Jejunum (tissue), 1 donor: ENCODE measurements around a stretch of chr10.

DNA sequence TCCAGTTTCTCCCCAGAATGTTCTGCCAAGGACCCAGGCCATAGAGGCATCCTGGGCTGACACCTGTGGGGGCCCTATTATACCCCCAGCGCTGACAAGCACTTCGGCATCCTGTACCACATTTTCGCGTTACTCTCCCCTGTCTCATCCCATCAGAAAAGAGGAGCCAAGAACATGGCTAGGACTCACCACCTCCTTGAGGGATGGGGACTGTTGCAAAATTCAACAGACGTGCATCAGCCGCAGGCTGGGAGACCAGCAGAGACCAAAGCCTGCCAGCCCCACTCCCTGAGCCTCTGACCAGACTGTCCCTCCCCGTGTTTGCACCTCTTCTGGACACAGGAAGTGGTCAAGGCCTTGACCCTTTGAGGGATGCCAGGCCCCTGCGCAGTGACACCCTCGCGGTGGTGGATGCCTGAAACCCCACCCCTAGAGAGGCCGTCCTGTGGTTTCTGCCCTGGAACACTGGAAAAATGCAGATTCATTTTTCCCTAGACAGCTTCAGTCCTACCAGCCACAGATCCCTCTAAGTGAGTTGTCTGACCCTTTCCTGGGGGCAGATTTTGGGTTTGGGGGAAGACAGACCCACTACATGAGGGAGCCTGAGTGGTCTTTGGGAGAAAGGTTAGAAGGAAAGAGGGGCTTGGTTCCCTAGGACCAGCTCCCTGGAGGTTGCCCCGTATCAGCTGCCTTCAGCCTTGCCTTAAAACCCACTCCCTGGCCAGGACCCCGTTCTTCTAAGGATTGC, 128.3 kb upstream of the TCF7L2 start:
- PRO-cap: no peak

DNA sequence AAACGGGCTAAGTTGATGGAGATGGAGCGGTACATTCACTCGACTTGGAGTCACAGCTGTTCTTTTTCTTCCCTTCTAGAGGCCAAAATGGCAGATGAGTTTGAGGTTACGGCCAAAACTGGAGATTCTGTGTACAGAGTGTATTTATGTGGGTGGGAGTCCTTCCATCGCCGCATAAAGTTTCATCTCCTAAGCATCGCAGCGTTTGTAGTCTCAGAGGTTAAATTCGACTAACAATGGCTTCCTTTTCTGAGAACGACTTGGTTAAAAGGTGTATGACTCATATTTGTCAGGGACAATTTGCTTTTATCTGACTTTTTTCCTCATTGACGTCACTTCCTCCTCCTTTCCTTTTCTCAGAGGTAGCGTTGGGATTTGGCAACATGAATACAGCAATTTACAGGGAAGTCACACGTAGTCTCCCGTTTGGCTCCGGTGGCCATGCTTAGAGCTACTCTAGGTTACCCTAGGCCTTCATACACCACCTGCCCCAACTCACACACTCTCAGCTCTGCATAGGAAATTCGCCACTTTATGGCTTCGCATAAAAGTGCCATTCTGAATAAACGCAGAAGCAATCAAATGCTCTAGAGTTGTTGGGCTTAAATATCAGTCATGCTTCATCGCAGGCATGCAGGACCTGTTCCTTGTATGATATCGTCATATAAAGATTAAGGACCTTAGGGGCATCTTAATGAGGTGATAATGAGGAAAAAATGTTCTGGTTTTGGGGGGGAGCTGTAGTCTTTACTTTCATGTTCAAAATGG, 37.5 kb upstream of the TCF7L2 start:
- PRO-cap: no peak

DNA sequence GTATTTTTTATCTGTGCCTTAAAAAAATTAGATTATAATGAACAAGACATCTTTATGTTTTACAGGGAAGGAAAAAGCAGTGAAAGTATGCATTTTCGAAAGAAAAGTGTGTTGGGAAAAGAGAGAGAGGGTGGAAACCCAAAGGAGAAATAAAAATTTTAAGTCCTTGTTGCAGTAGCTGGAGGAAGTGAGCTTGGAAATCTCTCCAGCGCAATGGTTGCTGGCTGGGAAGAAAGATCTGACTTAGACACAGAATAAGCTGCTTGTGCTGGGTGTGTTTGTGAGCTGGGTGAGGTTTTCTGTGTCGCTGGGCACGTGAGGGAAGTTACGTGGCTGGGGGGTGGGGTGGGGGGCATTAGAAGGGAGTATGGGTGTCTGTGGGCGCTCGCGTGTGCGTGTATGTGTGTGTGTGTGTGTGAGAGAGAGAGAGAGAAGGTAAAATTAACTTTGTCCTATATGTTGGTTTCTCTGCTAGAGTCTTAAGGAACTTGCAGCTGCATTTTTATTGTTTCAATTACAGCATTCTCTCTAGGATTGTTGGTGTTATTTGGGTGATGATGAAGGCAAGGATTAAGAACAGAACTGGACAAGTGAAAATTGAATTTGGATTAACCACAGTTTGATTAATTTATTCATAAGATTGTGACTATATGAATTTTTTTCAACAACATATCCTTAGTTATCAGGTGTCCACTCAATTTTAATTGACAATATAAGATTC, 11.6 kb downstream of the TCF7L2 start:
- PRO-cap: no peak

DNA sequence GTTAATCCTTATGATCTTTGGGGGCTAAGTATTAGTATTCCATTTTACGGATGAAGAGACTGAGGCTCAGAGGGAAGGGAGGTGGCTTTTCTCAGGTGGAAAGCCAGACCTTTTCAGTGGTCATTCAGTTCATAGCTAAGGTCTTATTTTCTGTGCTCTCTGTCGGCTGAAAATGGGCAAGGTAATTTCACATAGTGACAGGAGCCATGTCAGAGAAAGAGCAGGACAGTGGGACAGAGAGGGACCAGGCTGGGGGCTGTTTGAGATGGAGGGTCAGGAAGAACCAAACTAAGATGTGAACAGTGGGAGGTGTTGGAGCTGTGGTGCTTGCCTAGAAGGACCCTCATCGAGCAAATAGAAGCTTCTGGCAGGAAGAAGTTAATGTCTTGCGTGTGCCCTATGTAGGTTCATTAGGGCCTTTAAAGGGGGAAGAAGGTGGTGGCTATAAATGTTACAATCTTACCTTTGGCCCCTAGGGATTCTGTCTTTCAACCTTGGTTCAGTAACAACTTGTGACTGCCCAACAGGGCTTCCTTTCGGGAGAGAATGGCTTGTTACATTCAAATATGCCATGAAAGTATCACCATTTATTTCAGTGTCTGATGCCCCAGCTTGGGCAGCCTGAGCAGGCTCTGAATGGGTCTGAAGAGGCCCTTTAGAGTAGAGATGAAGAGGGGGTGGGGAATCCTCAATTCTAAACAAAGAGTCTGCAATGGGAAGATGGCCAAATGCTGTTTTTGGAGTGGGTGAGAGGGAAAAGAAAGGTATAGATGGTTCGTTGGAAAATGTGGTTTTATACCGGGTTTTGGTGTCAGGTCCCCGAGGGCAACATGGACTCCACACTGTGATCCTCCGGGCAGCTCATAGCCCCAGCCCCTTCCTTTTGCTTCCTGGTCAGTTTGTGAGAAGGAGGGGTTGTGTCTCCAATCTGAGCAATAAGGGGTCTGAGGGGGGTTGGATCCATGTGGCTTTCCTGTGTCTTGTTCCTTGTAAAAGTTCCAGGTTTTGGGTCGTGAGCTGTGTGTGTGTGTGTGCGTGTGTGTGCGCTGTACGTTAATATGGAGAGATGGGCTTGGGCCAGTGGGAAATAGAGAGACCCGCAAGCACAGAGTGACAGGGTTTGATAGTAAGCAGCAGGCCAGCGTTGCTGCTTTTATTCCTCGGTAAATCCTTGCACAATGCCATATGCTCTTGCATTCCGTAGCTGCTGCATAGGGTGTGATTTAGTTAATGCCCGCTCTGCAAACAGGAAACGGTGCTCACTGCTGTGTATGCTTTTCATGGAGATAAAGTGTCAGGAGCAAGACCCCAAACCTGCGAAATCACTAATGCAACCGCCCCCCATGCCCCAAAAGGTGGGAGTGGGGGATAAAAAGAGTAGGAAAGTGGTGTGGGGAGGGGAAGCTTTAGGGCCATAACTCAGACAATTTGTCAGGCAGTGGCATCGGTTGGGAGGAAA, 108.2 kb downstream of the TCF7L2 start:
- PRO-cap: no peak

DNA sequence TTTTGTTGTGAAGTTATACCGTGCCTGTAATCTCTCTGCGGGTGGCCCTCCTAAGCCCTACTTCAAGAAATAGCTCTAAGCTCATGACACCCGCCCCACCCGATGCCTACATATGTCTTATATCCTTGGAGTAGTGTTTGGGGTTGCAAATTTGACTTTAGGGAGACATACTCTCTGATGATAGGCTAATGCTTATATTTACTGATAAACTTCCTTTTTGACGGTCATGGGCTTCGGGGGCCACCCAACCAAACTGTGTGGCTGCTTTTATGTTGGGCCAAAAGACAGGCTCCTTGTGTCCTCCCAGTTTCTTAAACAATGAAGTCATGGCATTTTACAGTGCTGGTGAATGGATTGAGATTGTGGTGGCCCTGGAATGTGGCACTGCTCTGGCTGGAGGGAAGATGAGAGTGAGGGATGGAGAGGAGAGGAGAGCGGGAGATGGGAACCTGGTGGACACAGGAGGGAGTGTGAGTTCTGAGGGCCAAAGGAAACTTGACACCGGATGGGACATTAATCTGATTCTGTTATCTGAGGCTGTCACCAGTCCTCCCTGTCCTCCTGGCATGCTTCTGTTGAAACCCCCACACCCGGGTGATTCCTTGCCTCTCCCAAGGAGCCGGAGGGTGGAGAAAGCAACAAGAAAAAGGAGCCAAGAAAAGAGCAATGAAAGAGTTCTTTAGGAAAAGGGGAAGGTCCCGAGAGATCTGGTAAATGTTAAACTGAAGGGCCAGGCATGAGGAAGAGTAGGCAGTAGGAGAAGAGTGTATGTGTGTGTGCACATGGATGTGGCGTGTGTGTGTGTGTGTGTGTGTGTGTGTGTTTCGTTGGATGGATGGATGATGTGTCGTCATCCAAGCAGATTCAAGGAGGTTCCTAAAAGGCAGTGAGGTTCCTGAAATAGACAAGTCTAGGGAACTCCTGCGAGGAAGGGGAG, 113.3 kb downstream of the TCF7L2 start:
- PRO-cap: no peak

GRCh38 chr10:113096360-113096925, 146.4 kb downstream of the TCF7L2 start:
- PRO-cap: unidirectional peak, plus-strand start at chr10:113096511

DNA sequence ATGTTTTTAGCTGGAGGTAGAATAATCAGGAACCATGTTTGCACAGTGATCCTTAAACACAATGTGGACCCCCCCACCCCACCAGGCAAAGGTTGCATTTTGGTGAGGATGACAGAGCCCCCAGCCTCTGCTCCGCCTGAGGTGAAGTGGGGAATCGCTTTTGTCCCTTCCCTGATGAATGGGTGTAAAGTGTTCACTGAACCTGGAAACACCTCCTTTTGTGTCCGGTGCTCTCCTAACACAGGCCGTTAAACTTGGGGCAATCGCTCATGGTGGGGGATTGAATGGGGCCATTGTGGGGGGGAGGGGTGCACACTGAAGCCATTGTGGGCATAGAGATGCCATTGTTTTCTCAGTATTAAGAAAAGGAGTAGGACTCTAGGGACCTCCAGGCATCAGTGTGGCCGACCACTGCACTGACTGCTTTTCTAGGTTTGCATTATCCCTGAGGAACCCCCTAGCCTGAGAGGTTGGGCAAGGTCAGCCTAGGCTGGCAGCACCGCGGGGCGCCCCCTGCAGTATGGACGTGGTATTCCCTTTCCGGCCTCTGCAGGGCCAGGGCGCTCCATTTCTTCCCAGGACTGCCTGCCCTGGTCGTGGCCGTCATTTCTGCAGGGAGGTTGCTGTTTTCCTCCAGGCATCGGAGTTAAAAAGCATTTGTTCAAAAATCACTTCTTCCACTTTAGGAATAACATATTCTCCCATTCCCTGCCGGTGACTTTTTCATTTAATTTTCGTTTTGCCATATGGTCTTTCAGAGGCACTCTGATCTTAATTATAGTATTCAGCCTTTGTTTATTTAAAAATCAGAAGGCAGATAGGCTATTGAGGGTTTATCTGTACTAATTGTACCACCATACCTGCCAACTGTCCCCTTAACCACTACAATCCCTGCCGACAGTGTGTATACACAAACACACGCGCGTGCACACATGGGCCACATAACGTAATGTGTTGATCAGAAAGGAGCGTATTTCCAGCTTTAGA, 158.4 kb downstream of the TCF7L2 start:
- PRO-cap: no peak

DNA sequence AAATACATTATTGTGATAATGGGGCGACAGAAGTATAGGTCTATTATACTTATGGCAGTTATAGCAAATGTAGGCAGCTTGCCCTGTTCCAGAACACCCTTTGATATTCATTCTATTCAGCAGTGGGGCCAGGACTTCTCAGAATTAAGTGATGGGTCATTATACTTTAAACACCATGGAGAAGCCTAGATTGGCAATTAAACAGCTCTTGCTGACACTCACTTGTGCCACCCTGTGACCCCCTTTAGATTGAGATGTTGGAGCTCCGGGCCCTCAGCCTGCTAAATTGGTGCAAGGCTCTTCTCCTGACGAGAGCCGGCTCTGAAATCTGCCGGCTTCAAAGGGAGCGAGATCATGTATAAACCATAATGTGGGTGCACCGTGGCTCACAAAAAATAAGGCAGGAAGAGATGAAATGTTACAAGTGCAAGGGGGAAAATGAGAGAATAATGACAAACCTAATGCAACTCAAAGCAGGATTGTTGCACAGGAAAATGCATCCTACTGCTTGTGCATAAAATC, 198.0 kb downstream of the TCF7L2 start:
- PRO-cap: no peak

DNA sequence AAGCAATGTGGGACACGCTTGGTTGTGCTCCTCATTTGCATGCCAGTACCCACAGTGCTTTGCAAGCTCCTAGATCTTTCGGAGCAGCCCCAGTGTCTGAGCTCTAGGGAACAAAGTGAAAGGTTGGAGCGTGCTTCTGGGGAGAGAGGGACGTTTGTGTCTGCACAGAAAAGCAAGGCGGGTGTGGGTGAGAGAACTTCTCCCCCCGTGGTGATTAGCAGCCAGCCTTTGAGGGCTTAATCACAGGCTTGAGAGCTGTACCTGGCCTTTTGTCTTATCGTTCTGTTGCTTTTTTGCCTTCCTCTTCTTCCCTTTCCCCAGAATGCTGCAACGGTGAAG, 76.6 kb upstream of the HABP2 start:
- PRO-cap: no peak

- PRO-cap: unidirectional peak, minus-strand start at chr10:113563565
Observed at GRCh38 chr10:113563227-113563781, 10.5 kb downstream of the HABP2 start.

DNA sequence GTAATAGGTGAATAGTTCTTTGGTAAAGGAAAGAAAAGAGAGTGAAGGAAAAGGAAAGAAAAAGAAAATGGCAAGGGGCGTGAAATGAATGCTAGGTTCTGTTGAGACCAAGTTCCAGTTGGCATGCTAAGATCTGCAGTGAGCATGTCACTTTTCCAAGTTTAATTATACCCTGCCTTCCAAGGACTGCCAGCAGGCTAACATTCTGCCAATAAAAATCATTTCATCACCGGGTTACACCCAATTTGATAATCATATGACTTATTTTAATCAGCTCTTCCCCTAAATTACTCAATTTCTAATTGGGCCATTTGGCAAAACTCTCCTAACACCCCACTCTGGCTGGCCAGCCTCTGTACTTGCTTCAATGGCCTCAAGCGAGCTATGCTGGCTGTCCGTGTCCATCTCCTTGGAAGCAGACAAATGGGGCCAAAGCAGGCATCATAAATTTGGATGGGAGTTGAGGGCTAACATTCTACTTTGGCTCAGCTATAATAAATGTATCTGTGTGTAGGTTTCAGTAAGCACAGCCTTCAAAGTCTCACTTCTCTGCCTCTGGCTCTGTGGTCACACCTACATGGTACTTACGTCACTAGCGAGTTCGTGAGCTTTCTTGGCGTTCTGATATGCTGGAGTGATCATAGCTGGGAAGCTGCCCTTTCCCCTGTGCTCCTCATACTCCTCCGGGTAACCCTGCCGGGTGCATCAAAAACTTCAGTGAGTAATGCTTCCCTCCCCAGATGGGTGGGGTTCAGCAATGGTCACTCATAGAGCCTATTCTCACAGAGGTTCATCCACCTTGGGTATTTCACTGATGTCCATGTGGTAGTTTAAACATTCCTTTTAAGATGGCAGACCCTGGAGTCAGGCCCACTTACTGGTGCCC, 17.3 kb downstream of the NRAP start:
- PRO-cap: no peak

DNA sequence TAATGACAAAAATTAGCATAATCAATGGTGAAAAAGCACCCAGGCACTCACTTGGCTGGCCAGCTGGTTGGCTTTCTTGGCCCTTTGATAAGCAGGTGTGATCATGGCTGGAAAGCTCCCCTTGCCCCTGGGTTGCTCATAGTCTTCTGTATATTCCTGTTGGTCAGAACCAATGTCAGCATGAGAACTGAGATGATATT, 11.1 kb downstream of the NRAP start:
- PRO-cap: no peak

GRCh38 chr10:113854745-113855447, 435 bp downstream of the NHLRC2 start:
- PRO-cap: bidirectional peak, plus-strand start at chr10:113854873, minus-strand start at chr10:113854593; bidirectional peak, plus-strand start at chr10:113855334, minus-strand start at chr10:113855274

- PRO-cap: no peak
Observed at GRCh38 chr10:114025290-114025677, 18.4 kb upstream of the ADRB1 start.

DNA sequence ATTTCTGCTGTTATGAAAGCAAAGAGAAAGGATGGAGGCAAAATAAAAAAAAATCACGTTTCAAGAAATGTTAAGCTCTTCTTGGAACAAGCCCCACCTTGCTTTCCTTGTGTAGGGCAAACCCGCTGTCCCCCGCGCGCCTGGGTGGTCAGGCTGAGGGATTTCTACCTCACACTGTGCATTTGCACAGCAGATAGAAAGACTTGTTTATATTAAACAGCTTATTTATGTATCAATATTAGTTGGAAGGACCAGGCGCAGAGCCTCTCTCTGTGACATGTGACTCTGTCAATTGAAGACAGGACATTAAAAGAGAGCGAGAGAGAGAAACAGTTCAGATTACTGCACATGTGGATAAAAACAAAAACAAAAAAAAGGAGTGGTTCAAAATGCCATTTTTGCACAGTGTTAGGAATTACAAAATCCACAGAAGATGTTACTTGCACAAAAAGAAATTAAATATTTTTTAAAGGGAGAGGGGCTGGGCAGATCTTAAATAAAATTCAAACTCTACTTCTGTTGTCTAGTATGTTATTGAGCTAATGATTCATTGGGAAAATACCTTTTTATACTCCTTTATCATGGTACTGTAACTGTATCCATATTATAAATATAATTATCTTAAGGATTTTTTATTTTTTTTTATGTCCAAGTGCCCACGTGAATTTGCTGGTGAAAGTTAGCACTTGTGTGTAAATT, 2.6 kb downstream of the ADRB1 start:
- PRO-cap: no peak

GRCh38 chr10:114173520-114174040, 423 bp downstream of the CCDC186 start:
- PRO-cap: no peak

GRCh38 chr10:114245049-114245933, 6.2 kb downstream of the VWA2 start:
- PRO-cap: no peak

GRCh38 chr10:114472100-114472639, 67.9 kb upstream of the AFAP1L2 start:
- PRO-cap: no peak

DNA sequence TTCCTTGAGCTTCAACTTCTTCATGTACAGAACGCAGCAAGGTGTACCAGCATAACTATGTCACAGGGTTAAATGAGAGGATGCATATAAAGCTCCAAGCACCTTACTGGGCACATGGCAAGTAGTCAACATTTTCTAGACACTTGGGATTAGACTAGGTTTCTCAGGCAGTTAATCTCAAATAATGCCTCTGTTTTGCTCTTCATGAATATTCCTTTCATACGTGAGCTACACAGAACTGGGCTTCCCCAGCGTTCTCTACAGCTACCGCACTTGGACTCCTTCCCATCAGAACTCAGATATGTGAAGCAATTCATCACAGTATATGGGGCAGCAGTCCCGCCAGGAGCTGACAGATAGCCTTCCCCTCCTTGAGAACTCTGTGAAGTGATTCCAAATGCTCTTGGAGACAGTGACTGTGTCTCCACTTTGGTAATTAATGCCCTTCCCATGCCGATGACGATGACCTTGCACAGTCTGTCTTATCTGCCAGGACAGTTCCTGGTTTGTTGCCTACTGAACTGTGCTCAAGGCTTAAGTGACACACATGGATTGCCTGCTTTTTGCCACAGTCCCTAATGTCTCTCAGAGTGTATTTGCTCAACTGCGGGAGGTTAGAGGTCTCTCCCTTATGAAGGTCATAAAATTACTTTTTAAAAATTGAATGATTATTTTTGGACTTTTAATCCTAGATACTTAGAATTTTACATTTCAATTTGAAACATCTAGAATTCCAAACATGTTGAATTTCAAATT, 75.0 kb upstream of the AFAP1L2 start:
- PRO-cap: unidirectional peak, minus-strand start at position 382 of the sequence

DNA sequence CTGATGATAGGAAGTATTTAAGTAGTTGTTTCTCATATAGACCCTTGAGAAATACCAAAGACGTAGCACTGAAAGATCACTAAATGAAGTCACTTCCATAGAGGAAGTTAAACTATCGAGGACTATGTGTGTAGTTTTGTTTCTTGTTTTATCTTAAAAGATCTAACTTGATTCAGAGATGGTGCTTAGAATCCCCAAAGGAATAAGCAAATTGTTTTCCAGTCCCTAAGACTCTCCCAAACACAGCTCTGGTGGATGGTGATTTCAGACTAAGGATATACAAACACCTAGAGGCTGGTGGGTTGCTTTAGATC, 94.9 kb upstream of the AFAP1L2 start:
- PRO-cap: no peak